Right cardiac atrium (tissue), 1 donor: ENCODE measurements around the gene DHX32.

DNA sequence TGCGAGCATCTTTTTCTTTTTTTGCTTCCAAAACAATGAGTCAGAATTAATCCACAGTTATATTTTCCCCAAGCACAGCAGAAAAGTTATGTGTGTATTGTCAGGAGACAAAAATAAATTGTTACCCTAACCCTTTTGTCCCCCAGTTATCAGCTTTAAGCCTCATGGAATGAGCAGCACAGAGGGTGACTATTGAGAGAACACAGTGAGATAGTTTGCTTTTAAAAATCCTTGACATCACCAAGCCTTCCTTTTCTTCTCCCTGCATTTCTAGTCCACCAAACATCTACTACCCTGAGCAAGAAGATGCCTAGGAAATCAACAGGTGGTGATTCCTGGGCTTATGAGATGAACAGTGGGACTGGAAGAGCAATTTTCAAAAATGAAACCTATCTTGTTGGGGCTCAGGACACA lies 27.9 kb downstream of the BCCIP start:
- PRO-cap = no peak

GRCh38 chr10:125880440-125881529 lies at the start of gene DHX32:
TSS of gene DHX32 (minus strand) at chr10:125881292.
- PRO-cap = no peak

- PRO-cap = no peak
Observed at GRCh38 chr10:125894294-125894505, 2.2 kb upstream of the FANK1 start.

DNA sequence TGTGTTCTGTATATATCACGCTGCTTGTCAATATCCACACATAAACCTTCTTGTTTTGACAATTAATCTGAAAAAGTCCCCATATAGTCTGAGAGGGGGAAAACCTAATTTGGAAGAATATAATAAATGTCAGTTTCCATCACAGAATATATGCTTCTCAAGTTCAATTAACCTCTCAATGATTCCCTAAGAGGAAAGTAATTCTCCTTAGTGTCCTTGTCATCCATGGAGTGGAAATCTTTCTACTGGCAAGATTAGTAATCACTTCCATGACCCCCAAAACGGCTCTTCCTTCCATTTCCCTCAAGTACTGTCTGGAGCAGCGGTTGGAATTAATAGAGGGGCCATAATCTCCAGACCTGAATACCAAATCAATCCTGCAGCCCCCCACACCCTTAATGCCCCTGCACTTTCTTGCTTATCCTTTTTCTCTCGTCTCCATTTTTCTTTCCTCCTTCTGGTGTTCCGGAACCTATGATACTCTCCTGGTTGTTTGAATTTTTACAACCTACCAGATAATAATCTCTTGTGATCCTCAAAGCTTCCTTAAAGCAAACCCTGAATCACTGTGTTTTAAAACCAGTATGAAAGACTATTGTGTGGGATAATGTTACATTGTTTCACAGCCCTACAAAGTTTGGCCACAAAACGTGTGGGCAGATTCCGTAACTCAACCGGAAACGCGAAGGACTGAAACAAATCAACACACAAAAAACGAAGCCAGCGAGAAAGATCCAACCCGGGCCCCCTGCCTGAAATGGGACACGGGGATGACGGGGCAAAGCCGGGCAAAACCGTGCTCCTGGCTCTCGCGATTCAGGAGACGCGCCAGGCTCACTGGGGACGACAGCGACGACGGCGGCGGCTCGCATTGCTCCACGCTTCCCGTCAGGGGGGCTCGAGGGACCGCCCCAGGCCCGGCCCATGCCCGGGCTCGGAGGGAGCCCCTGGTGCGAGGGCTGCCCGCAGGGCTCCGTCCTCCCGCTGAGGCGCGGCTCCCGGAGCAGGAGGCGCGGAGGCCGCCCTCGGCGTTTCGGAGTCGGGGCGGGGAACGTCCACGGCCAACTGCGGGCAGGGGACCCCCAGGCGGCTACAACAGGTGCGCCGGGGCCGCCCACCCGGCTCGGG lies 968 bp upstream of the FANK1 start:
- PRO-cap = unidirectional peak, plus-strand start at position 819 of the sequence; unidirectional peak, plus-strand start at position 929 of the sequence

GRCh38 chr10:126104736-126105193 lies 208.4 kb downstream of the FANK1 start:
- PRO-cap = no peak

- PRO-cap = no peak
Observed at GRCh38 chr10:126225408-126225936, 162.8 kb downstream of the ADAM12 start.

GRCh38 chr10:126386779-126387458 lies 1.4 kb downstream of the ADAM12 start:
- PRO-cap = no peak

DNA sequence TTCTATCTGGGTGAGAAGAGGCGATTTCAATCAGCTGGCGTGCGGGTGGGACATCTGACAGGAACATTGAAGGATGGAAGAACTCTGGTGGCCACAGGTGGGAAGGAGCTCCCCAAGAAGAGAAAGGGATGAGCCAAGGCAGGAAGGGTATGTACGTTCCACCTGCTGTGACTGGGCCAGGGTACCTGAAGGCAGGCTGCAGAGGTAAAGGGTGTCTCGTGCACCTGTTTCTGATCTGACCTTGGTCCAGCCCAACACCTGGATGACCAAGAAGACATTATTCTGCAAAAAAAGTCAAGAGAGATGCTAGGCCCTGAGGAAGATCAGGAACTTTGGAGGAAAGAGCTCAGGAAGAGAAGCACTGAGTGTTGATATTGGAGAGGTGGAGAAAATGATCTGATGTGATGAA lies 38.3 kb upstream of the DOCK1 start:
- PRO-cap = no peak

GRCh38 chr10:126917267-126917849 lies 12.1 kb downstream of the DOCK1 start:
- PRO-cap = no peak

- PRO-cap = no peak
Observed at GRCh38 chr10:127872353-127873029, 20.2 kb downstream of the CLRN3 start.

- PRO-cap = no peak
Observed at GRCh38 chr10:127888898-127889054, 4.0 kb downstream of the CLRN3 start.

GRCh38 chr10:127922935-127923444 lies 16.1 kb downstream of the PTPRE start:
- PRO-cap = no peak

GRCh38 chr10:127935068-127935694 lies 28.3 kb downstream of the PTPRE start:
- PRO-cap = no peak

GRCh38 chr10:127978914-127979592 lies 72.2 kb downstream of the PTPRE start:
- PRO-cap = no peak

GRCh38 chr10:127990839-127991615 lies 84.1 kb downstream of the PTPRE start:
- PRO-cap = no peak

DNA sequence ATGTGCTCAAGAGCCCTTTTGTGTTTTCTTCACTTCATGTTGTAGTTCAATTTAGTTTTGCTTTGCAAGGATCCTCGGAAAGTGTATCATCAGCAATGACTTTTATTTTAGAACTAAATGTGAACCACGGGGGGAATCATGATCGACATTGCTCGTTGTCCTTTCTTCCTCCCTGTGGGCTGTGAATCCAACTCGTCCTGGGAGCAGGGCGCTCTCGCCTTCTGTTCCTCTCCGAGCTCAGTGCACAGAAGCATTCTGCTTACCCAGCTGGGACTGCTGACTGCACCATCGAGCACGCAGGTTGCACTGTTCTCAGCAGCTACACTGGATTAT lies 92.3 kb downstream of the PTPRE start:
- PRO-cap = no peak

GRCh38 chr10:128048739-128049325 lies 77.4 kb downstream of the MKI67 start:
- PRO-cap = no peak

GRCh38 chr10:128052455-128053076 lies 73.7 kb downstream of the MKI67 start:
- PRO-cap = no peak

- PRO-cap = no peak
Observed at GRCh38 chr10:128095421-128096301, 30.6 kb downstream of the MKI67 start.

GRCh38 chr10:128107213-128108185 lies 18.7 kb downstream of the MKI67 start:
- PRO-cap = no peak